Endometrial microvascular endothelial cells (primary cell): ENCODE measurements around a stretch of chr3.

DNA sequence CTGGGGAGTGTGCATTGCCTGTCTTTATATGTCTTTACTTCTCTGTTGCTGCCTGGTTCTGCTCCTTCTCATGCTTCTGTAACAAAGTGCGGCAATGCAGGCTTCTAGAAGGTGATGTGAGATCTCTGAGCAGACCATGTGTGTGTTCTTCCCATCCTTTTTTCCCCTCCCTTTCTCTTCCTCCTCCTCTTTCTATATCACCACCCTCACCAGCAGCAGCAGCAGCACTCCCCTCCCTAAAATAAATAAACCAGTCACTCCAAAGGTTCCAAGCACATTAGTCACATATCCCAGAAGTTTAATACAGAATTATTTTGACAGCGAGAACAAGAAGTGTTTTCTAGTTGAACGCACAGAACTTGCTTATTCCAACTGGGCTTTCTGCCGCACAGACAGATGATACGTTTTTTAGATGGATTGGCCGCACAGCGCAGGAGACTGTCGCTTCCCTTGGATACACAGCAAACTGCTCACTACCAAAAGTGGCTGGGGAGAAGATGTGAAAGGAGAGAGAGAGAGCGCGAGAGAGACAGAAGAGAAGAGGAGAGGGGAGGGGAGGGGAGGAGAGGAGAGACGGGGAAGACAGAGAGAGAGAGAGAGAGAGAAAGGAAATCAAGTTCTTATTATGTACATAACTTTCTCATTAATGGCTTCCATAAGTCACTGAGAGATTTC, 112.1 kb downstream of the LPP start:
- RAMPAGE, long total RNA: no peak

DNA sequence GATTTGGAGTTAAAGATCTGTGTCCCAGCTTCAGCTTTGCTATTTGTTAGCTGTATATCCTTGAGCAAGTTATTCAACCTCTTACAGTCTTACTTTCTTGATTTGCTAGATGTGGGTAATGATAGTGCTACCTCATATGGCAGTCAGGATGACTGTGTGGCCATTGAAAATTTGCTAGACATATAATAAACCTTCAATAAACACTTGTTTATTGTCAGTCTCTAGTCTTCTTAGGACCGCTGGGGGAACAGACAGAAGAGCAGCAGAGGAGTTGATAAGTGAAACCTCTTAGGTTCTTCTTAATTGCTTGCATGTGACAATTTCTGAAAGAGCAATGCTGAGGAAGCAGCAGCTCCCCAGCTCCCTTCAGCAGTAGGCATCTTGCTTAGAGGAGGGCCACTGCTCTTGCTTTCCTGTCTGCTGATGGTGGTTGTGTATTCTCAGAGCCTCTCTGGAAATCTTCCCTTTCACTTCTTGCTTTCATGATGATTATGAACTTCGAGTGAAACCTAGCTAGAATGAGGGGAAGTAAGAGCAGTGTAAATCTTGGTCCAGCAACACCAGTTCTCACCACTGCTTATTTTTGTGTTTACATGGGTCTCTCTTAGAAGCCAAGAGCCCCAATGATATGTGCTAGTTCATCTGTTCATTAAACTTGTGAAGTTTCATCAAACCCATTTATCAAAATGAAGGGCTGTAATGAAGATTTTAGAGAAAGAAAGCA, 246.5 kb downstream of the LPP start:
- RAMPAGE, long total RNA: no peak

- RAMPAGE, long total RNA: no peak
These were observed 280.6 kb downstream of the LPP start for GRCh38 chr3:188434538-188434913.

DNA sequence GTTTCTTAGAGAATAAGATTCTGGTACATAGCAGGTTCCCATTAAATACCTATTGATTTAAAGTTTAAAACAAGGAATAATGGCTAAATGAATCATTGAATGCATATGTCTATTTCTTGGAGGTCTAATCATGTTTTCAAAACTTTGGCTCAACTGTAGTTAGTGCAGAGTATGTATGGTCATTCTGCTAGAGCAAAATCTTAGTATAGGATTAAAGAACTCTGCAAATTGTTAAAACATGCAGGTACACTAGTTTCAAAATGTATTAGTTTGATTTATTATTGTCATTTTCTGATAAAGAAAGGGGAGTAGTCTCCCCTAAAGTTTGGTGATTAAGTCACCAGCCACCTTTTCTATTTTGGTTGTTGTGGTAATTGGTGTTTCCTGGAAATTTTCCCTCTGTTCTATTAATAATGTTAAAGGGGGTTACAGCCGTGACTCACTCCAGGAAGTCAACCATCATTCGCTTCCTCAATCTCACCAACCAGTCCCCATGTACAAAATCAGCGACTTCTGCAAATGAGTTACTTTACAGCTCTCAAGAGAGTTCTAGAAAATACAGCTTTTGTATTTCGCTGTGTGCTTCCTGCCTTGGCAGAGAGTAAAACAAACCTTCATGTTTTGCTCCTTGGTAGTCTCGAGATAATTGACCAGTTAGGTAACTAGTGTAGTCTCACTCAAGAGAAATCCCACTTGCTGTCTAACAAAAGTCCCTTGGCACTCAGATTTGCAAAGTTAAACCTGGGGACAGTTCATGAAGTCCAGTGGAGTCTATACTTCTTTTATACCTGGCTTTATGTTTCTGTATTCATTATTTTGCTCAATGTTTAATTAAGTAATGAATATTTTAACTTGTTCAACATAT, 285.1 kb downstream of the LPP start:
- RAMPAGE, long total RNA: no peak

DNA sequence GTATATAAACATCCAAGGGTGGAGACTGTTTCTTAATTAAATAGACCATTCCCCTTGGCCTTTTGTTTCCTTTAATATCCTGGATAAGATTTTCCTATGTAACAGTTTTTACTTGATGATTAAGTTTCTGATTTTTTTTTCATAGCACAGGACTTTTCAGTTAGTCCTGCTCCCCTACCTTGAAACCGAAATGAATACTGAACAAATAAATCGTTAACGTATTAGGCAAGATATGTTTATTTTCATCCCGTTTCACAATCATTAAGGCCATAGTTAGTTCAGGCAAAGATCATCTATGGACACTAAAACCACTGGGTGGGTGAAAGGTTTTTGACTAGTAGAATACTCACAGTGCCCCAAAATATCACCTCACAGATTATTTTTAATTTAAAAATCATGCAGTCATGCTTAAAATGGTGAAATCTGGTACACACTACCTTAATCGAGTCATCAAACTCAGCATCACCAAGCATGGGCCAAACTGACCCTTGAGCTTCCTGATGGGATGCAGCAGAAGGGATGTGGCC, 364.9 kb downstream of the LPP start:
- RAMPAGE, long total RNA: no peak

DNA sequence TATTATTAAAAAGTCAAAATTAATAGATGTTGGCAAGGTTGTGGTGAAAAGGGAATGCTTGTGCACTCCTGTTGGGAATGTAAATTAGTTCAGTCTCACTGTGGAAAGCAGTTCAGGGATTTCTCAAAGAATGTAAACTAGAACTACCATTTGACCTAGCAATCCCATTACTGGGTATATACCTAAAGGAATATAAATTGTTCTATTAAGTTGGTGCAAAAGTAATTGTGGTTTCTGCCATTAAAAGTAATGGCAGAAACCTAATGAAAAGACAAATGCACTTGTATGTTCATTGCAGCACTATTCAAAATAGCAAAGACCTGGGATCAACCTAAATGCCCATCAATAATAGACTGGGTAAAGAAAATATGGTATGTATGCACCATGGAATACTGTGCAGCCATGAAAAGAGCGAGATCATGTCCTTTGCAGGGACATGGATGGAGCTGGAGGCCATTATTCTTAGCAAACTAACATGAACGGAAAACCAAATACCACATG, 476.5 kb downstream of the LPP start:
- RAMPAGE, long total RNA: no peak

DNA sequence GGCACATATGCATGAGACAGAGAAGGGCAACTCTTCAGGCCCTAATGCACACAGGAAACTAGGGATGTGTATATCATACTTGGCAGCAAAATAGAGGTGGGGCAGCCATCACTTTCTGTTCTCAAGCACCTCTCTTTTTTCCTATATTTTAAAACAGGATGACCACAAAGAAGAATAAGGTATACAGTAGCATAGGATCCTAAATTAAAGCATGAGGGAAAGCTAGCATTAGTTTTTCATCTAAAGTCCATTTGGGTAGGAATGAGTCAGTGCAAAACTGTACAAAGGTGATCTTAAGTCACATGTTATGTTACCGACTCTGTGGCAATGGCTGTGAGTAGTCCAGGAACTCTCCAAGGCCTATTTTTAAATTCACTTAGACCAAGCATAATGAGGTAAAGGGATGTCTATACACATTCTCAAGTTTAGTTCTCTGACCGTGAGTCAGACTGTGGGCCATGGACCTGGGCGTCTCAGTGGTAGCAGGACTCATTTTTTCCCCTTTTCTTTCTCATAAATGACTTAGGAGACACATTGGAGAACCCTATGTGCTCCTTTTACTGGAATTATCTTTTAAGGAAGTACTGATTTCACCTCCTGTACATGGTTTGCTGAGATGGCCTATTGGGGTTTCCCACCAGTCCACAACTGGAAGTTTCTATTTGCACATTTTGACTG, 488.8 kb upstream of the TPRG1 start:
- RAMPAGE, long total RNA: no peak

DNA sequence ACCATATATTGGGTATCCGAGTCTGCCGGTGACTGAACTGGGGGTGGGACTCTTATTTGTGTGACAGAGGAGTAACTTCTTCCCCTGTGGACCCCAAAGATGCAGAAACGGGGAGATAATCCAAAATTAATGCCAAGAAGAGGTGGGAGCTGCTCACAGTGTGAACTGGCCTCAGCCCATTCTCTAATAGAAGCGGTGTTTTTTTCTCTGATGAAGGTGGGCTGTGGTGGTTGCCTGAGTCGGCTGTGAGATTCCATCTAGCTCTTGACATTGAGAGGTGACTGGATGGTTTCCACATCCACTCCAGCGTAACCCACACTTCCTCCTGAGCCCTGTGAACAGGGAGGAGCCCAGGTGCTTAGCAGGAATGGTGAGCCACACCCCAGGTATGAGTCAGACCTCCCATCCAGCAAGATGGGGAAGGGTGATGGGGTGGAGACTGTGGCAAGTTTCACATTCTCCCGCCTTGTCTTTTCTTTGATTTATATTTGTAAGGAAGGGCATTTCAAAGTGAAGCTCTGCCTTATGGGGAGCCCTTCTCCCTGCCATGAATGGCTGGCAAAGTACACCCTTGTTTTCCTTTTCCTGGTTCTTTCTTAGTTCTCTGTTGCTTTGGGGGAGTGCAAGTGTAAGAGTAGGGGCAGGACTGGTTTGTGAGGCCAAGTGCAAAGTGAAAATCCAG, 4.8 kb upstream of the TPRG1 start:
- RAMPAGE, long total RNA: no peak

DNA sequence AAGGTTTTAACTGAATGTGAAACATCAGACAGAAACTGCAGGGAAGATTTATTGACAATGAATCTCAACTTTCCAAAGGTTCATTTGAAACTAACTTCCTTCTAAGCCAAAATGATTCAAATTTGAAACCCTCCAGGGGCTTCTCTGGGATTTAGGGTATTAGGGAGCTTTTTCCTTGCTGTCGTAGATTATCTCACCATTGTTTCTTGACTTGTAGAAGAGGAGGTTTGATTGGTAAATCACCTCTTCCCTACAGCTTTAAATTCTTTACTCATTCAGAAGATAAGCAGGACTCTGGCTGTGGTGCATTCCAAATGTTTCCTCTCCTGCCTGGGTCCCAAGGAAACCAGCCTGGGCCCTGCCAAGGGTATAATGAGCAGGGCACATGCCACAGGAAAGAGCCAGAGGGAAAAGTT, 71.0 kb downstream of the TP63 start:
- RAMPAGE, long total RNA: no peak

DNA sequence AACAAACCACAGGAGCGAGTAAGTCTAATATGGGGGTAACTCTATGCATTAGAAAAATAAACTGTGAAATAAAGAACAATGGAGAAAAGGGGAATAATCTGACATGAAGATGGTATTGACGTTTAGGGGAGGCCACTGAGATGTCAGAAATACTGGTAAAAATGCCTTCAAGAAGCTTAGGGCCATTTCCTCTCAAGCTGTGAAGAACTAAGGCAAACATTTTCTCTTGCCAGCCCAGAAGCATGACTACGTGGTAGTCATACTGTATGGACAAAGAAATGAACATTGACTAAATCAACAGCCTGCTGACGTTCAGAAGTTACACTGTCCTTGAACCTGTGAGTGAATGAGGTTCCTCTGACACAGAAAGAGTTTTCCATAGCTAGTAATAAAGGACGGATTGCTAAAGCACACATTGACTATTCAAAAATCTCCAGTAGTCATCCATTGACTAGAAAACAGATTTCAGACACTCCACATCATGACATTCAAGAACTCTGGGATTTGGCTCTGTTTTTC, 121.0 kb downstream of the P3H2 start:
- RAMPAGE, long total RNA: no peak

- RAMPAGE, long total RNA: no peak
These were observed 82.6 kb downstream of the P3H2 start for GRCh38 chr3:190038021-190038580.

GRCh38 chr3:190058304-190059393, 62.0 kb downstream of the P3H2 start:
- RAMPAGE, long total RNA: no peak

- RAMPAGE, long total RNA: no peak
These were observed 26.2 kb downstream of the P3H2 start for GRCh38 chr3:190094328-190094987.

GRCh38 chr3:190641470-190642037, 127.7 kb downstream of the IL1RAP start:
- RAMPAGE, long total RNA: no peak

DNA sequence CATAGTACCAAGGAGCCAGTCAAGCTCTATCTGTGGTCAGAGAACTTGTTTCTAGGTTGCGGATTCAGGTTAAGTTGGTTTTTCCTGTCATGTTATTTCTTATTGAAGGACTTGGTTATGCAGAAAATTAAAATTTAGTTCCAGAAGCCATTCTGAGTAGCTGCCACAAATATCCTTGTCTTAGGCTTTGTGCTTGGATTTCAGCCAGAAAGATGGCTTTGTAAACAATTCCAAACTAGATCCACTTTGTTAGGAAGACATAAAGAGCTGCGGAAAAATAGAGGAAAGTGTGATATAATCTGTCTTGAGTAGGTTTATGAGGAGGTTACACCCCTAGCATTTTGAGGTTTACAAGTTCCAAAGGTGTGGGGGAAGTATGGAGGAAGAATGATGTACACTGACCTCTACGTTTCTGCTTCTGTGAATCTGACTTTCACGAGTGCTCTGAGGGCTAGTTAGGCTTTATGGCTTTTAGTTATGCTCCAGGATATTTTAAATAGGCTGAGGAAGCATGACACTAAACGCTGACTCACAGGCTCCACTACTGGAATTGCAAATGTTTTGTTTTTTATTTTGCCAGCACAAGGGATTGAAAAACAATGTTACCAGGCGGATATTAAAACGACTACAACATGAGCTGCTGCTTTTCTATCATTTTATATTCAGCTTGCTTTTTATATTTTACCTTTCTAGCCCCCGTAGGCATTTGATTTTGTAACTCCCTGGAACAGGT, 46.3 kb upstream of the UTS2B start:
- RAMPAGE, long total RNA: no peak

- RAMPAGE, long total RNA: no peak
These were observed 198.1 kb downstream of the PYDC2 start for GRCh38 chr3:191659084-191659519.

GRCh38 chr3:192008698-192008989, 547.7 kb downstream of the PYDC2 start:
- RAMPAGE, long total RNA: no peak

DNA sequence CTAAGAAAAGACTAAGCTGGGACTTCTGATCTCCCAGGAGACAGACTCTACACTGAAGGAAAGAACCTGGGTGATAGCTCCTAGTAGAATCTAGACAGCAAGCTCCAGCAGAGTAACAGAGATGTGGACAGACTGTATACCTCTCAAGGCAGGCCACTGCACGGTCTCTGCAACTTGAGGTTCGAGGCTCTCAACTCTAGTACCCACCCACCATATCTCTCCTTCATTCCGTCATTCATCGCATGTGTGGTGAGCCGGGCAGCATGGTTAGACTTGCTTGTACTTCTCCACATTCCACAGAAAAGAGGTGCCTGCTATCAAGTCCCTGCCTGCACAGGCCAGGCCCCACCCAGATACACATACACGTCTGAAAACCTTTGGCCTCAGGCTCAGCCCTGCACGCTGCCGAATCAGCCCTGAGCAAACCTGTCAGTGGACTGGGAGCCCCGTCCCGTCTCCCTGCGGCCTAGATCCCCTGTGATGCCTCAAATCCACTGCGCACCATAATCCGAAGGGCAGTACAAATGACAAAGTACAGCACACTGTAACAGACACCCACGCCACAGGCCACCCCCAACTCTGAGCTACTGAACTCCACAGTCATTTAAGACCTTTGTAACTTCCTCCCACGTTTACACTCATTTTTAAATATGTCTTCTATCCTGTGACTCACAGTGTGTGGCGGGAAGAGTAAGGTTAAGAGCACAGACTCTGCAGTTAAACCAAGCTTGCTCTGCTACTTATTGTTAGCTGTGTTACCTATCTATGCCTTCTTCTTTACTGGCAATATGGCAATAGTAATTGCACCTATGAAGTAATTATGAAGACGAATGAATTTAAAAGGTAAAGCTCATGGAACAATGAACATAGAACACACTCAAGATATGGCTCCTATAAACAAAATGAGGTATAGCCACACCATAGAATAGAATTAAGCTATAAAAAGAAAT, 67.1 kb downstream of the MB21D2 start:
- RAMPAGE, long total RNA: no peak

- RAMPAGE, long total RNA: no peak
These were observed 250.1 kb downstream of the OPA1 start for GRCh38 chr3:193843001-193843524.

- RAMPAGE, long total RNA: no peak
These were observed 238.8 kb upstream of the HES1 start for GRCh38 chr3:193897025-193897654.